AG08470 (cell line): ENCODE measurements around a stretch of chr9.

DNA sequence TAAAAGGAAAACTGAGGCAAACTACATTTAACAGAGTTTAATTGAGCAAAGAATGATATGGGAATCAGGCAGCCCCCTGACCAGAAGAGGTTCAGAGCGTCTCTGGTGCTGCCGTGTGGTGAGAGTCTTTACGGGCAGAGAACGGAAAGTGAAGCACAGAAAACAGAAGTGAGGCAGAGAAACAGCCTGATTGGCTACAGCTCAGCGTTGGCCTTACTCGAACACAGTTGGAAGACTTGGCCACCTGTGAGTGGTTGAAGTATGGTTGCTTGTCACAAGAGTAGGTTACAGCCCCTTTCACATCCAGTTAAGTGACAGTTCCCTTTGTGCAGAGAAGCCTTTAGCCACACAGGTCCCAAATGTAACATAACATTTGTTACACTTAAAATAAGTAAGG is 16.9 kb upstream of the FBP1 start:
- RRBS = no CpG with 5 or more reads among the region's 6 CpGs

GRCh38 chr9:94761611-94761941 is 35.1 kb downstream of the AOPEP start:
- RRBS = no CpG with 5 or more reads among the region's 2 CpGs

GRCh38 chr9:94780355-94781061 is 54.0 kb downstream of the AOPEP start:
- RRBS = no CpG with 5 or more reads among the region's 6 CpGs

- RRBS = no CpG with 5 or more reads among the region's 5 CpGs
These were observed 79.9 kb downstream of the AOPEP start for GRCh38 chr9:94806062-94807084.

GRCh38 chr9:94825015-94825947 is 98.8 kb downstream of the AOPEP start:
- RRBS = no CpG with 5 or more reads among the region's 15 CpGs

GRCh38 chr9:94973504-94974126 is 247.1 kb downstream of the AOPEP start:
- RRBS = no CpG with 5 or more reads among the region's 11 CpGs

DNA sequence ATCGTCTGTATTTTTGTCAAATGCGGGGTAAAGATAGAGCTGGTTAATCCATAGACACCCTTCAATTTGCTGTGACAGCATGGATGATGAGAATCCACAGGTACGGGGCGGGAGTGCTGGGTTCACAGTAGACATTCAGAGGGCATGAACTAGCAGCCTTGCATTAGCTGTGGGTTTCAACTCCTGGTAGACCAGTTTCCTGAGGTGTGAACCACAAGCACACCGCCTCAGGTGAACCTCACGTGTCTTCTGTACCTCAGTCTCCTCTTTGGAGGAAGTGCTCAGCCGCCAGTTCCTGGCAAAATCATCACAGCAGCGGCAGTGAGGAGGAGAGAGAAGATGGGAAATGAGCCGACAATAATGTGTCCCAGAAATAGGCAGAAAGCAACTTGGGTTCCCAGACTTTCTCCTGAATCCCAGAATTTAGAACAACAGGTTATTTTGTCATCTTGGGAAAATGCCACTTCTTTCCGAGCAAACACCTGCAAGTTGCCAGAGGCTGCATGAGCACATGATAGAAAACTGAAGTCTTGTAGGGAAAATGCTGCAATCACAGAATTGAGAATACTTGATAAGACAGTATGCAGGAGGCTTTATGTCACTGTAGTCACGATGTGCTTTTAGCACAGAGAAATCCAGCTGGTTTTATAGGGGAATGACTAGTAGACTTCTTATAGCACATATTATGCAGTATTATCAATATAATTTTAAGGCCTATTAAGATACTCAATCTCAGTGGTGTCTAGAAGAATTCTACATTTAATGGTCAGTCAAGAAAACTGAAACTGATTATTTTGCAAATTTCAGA is 258.5 kb downstream of the AOPEP start:
- RRBS = no CpG with 5 or more reads among the region's 11 CpGs

- RRBS = no CpG with 5 or more reads among the region's 9 CpGs
These were observed 262.2 kb downstream of the AOPEP start for GRCh38 chr9:94988784-94989094.

GRCh38 chr9:95004755-95005484 is 278.4 kb downstream of the AOPEP start:
- RRBS = 1% methylated on average over 76 of the region's 125 CpGs

GRCh38 chr9:95025556-95026400 is 291.7 kb downstream of the FANCC start:
- RRBS = no CpG with 5 or more reads among the region's 12 CpGs

DNA sequence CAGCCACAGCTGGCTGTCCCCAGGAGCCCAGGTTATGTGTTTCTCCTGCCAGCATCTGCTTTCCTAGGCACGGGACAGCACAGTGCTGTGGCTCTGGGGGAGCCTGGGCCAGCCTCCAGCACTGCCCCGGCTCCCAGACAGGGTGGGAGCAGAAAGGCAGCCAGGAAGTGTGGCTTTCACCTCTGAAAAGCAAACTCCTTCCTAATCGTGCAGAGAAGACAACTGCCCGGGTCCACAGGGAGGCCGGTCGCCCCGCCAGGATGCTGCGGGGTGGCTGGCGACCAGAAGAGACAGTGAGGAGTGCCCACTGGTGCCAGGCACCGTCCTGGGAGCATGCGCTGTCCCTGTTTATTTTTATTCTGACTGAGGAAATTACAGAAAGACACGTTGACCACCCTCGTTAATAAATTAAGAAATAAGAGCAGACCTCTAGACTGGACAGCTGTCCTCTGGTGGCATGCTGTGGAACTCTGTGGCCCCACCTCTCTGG is 240.3 kb downstream of the FANCC start:
- RRBS = 37% methylated on average over 3 of the region's 13 CpGs

DNA sequence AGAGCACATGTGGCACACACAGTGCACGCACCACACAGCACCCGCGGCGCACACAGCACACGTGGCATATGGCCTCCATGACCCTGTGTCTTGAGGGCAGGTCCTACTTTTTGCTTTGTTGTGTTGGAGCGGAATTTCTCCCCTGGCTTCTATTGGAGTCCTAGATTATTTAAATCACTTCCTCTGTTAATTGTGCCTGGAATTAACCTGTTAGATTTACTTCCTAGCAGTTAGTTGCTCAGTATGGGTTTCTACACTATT is 233.9 kb downstream of the FANCC start:
- RRBS = no CpG with 5 or more reads among the region's 6 CpGs

DNA sequence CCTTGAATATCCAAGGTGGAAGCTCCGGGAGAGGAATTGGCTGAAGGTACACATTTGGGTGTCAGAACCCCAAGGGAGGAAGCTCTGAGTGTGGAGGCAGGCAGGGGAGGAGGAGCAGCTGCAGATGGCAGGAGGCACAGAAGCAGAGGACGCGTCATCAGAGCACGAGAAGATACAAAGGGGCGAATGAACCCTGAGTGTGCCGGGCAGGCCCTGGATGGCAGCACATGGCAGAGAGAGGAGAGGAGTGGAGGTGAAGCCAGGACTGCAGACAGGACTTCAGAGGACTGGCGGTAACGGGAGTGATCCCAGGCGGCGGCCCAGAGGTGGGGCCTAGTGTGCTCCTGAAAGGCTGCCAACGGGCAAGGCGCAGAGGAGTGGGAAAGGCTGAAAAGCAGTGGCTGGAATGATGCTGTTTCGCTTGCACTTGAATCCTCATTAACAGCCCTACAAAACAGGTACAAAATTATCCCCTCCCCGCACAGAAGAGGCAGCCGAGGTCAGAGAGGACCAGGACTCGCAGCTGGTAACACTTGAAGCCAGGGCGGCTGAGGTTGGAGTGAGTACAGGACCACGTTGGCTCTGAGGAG is 179.7 kb downstream of the FANCC start:
- RRBS = no CpG with 5 or more reads among the region's 18 CpGs

GRCh38 chr9:95142497-95143552 is 174.7 kb downstream of the FANCC start:
- RRBS = no CpG with 5 or more reads among the region's 11 CpGs

GRCh38 chr9:95190331-95190866 is 127.1 kb downstream of the FANCC start:
- RRBS = no CpG with 5 or more reads among the region's 4 CpGs

GRCh38 chr9:96012466-96013207 is 137.1 kb downstream of the ERCC6L2 start:
- RRBS = no CpG with 5 or more reads among the region's 5 CpGs

- RRBS = 23% methylated on average over 10 of the region's 21 CpGs
These were observed 132.5 kb downstream of the HSD17B3 start for GRCh38 chr9:96169337-96170002.

DNA sequence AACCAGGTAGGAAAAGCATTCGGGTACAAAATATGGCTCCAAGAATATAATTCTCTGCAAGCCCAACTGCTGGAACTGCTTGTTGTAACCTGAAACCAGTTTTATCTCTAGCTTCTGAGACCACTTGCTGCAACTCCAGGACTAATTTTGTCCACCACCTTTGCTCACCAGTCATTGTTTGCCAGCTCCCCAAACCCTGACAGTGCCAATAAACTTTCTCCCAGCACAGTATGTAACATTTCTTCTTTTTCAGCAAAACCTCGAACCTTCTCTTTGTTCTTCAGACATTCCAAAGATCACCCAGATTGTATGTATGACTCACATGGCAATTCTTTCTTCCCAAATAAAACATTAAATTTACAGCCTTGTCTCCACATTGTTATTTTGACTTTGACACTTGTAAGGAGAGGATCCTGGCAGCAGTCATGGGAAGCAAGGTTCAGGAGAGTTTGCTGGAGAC is 6.2 kb downstream of the SLC35D2 start:
- RRBS = no CpG with 5 or more reads among the region's 2 CpGs

GRCh38 chr9:96556962-96557631 is 62.5 kb downstream of the CDC14B start:
- RRBS = no CpG with 5 or more reads among the region's 13 CpGs